Skin of body (tissue), 2 donors: ENCODE measurements around the genes EHBP1L1, MUS81 and RIN1.

DNA sequence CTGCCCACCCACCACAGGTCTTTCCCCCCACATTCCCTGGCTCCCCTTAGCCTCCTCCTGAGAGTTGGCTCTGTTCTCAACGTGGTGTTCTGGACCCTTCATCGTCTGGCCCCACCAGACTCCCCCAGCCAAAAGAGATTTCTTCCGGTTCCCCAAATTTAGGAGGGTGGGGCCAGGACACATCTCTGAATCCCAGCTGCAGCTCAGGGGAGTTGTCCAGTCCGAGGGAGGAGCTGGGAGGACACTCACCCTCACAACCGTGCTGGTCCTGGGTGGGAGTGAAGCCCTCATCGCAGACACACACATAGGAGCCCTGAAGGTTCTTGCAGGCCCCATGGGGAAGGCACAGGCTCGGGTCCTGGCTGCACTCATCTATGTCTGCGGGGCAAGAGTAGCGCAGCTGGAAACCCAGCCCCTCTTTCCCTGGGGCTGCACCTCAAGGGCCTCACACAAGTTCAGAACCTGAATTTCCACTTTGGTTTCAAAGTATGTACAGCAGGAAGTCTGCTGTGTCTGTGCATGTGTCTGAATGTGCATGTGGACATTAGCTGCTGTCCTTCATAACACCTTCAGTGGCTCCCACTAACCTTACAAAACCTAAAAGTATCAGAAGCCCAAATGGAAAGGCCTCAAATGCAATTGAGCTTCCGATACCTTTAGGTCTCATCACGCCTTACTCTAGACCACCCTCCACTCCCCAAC, 16.6 kb downstream of the SCYL1 start:
- RAMPAGE, long total RNA: no peak

DNA sequence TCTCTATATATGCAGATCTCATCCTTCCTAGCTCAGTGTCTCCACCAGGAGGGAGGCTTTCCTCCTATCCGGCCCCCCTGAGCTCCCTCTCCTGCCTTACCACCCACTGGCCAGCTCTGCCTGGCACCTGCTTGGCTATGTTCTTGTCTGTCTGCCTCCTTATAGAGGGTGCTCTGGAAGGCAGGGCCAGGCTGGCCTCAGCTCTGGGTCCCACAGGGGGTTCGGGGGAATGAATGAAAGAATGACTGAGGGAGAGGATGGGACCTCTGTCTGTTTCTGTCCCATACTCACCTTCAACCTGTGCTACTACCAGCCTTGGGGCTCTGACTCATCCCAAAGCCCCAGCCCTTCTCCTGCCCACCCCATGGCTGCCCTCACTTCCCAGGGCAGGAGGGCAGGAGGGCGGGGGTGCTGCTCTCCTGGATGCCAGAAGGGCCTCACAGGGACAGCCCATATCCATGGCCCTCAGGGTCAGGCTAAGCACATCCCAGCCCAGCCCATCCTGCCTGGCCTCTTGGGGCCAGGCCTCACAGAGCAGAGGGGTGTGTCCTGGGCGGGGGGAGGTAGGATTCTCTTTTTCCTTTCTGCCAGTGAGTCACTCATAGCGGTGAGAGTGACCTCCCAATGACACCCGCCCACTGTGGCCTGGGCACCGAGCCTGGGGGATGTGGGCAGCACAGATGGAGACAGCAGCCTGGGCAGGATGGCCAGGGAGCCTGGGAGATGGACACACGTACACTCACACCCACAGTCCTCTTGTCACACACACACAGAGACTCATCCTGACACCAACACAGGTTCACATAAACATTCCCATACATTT, 2.5 kb downstream of the LTBP3 start:
- RAMPAGE, long total RNA: no peak

- RAMPAGE, long total RNA: no peak
These were observed at the start of gene EHBP1L1 for GRCh38 chr11:65575973-65576588. Gene EHBP1L1, plus strand, starts transcription at chr11:65576053.

- RAMPAGE, long total RNA: no peak
These were observed 6.5 kb downstream of the EHBP1L1 start for GRCh38 chr11:65582241-65582863.

DNA sequence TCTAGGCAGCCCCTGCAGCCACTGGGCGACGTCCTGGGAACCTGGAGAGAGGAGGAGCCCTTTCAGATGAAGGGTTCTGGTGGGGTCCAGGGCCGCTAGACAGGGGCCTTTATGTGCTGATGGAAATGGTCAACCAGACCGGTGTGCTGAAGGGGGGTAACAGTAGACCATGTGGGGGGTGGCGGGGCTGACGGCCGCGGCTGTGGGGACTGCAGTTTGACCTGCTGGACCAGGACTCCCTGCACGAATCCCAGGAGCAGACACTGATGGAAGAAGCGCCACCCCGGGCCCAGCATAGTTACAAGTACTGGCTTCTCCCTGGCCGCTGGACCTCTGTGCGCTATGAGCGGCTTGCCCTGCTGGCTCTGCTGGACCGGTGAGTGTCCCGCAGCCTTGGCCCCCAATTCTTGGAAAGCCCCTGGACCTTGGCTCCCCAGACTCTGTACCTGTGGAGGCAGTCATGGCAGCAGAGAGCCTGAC, 6.5 kb downstream of the PCNX3 start:
- RAMPAGE, long total RNA: no peak

GRCh38 chr11:65636075-65637200, 1.5 kb upstream of the SIPA1 start:
- RAMPAGE, long total RNA: no peak

GRCh38 chr11:65646241-65646471, 8.3 kb downstream of the SIPA1 start:
- RAMPAGE, long total RNA: no peak

GRCh38 chr11:65706220-65707210, 5.5 kb upstream of the KAT5 start:
- RAMPAGE, long total RNA: no peak

DNA sequence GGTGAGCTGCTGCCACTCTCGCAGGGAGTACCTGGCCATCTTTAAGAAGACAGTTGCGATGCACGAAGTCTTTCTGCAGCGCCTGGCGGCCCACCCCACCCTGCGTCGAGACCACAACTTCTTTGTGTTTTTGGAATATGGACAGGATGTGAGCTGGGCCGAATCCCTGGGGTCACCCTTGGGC, 7.7 kb downstream of the CFL1 start:
- RAMPAGE, long total RNA: no peak

DNA sequence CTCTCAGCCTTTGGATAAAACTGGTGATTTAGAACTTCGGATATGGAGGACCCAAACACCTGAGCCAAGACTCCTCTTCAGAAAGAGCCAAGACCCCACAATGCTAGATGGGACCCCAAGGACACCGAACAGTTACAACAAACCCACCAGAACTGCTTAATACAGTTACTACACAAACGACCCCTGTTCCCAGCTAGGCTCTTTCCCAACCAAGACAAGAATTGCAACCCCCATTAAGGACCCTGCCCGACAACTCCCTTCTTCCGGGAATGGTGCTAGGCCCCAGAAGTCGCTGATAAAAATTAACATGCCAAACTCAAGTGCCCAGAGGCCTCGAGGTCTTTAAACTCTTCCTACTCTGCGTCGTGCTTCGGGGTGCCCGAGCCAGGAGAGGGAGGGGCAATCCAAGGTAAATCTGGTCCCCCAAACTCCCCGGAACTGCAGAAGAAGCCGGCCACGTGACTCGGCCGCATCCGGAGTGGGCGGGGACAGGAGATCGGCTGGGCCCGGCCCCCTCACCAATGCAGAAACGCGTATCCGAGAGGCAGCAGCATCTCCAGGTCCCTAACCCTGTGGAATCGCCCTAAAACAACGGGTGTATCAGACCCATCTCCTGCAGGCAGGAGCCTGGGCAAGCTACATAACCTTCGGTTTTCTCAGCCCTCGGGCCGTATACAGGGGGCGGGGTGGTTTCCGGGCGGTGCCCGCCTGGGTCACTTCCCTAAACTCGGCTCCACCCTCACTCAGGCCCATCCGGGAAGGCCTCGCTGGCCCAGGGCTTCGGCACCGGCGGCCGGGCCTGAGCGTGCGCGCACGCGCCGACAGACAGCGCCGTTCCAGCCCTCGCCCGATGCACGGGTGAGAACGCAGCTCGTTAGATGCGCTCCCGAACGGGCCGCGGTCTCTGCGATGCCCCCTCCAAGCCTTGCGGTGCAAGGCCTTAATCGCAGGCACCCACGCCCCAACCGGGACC, 1.1 kb downstream of the CFL1 start:
- RAMPAGE, long total RNA: no peak

- RAMPAGE, long total RNA: no peak
These were observed at the start of gene MUS81 for GRCh38 chr11:65859892-65860929. Gene MUS81, plus strand, starts transcription at chr11:65860433.

GRCh38 chr11:65871717-65871940, 971 bp downstream of the EFEMP2 start:
- RAMPAGE, long total RNA: no peak

GRCh38 chr11:65898606-65899041, 1.6 kb downstream of the FOSL1 start:
- RAMPAGE, long total RNA: no peak

DNA sequence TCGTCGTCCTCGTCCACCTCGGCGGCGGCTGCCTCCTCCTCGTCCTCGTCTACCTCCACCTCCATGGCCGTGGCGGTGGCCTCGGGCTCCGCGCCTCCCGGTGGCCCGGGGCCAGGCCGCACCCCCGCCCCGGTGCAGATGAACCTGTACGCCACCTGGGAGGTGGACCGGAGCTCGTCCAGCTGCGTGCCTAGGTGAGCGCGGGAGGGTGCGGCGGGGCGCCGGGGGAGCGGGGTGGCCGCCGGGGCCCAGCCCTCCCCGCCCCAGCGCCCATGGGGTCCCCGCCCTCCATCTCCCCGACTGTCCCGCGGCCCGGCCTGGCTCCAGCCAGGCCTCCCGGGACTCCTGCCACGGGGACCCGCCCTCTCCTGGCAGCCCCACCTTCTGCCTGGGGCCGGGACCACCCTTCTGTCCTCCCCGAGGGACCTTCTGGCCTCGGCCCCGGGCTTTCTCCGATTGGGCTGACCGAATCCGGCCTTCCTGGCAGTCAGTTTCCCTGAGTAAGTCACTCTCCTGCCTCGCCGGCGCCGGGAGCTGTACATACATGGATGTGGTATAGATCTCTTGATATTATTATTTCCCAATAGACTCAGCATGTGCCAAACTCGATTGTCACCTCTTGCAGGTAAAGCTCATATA, 696 bp downstream of the PACS1 start:
- RAMPAGE, long total RNA: no peak

- RAMPAGE, long total RNA: no peak
These were observed 56.9 kb downstream of the PACS1 start for GRCh38 chr11:66126589-66127726.

DNA sequence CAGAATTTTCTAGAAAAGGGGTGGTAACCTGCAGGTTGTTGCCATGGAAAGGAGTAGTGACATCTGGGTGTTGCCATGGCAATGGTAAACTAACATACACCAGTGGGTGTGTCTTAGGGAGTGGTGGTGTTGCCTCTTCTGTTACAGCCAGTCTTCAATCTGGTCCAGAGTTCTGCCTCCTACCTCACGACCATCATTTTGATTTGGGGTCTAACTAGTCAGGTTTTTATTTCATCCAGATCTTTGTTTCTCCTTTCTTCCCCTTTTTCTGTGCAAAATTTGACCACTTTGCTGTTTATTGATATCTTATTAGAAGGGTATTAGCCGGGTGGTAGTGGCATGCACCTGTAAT, 73.7 kb upstream of the KLC2 start:
- RAMPAGE, long total RNA: no peak

- RAMPAGE, long total RNA: no peak
These were observed 13.9 kb upstream of the KLC2 start for GRCh38 chr11:66243232-66244410.

- RAMPAGE, long total RNA: no peak
These were observed 4.0 kb downstream of the KLC2 start for GRCh38 chr11:66261323-66262169.

DNA sequence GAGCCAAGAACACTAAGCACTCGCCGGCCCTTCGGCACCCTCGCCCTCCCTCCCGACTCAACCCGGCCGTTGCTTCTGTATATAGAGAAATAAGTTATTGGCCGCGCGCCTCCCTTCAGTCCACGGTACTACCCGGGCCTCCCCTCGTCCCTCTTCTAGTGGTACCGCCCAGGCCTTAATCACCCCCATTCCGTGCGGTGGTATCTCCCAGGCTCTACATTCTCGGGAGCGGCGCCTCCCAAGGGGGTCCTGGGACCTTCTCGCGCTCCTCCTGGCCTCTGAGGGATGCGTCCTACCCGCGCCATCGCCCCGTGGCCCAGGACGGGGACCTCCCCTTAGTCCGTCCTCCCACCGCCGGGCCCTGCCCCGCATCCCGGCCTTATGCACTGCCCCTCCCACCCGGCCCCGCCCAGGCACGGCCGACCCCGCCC, 1.2 kb upstream of the RAB1B start:
- RAMPAGE, long total RNA: no peak

GRCh38 chr11:66335958-66336896, at the start of gene RIN1:
Gene RIN1, minus strand, starts transcription at chr11:66336434.
- RAMPAGE, long total RNA: no peak